Fibroblast of the aortic adventitia (primary cell): Measurements from ENCODE around the genes SYT12, CABP2 and NUDT8.

- CAGE, long polyA plus RNA = no peak
Measured at GRCh38 chr11:67022918-67023886, at the start of gene SYT12. Gene SYT12 (plus strand): TSS chr11:67023134.

DNA sequence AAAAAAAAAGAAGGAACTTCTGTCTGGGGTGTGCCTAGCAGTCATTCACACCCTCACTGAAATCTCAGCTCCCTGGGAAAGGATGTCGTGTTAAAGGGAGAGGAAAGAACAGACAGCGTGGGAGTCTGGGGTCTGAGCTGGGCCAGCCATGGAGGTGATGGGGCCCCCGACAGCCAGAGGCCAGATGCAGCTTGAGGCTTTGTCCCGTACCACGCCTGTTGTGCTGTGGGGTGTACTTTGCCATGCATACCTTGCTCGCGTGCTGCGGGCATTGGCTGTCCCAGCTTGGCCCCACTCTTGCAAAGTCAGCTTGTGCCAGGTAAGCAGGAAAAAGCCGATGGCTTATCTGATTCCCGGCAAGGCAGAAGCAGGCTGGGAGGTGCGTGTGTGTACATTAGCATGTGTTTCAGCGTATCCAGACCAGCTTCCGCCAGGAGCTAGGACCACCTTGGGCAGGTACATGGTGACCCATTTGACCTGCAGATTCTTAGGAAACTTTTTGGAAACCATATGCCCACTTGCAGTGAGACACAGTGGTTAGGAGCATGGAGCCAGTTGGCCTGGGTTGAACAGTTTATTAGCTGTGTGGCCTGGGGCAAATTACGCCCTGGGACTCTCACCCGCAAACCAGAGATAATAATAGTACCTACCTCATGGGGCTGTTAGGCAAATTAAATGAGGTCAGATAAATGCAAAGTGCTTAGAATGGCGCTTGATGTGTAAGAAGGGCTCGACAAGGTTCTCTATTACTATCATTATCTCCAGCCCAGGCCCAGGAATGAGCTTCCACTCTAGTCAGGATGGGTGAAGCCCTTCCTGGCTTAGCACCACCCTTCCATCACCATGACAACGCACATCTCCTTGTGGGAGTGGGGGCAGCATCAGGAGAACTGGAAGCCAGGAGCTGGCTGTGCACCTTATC lies 4.8 kb downstream of the SYT12 start:
- CAGE, long polyA plus RNA = no peak

DNA sequence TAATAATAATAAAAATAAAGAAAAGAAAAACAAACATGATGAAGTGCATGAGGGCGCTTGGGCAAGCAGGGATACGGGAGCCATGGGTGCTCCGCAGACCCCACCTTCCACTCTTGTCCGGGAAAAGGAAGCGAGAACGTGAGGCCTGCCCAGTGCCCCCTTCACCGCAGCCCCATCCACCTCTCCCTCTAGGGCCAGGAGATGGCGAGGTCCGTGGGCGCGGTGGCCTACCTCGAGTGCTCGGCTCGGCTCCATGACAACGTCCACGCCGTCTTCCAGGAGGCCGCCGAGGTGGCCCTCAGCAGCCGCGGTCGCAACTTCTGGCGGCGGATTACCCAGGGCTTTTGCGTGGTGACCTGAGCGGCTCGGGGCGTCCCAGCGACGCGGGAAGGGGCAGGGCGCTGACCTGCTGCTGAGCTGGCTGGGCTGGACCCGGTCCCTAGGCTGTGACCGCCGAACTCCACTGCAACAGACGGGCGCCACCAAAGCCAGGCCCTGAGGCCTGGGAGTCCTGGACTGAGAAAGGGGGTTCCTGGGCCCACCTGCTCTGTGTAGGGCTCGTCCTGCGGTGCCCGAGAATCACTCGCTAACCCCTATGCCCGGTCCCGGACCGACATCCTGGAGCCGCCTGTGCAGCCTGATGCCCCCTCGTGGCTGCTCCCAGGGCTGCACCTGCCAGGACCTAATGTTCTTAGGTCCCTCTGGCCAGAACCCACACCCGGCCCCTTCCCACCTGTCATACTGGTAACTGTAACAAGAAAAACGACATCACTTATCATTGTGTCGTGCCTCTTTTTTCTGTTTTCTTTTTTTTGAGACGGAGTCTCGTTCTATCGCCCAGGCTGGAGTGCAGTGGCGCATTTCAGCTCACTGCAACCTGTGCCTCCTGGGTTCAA lies 14.8 kb downstream of the RHOD start:
- CAGE, long polyA plus RNA = no peak

- CAGE, long polyA plus RNA = no peak
Measured at GRCh38 chr11:67120181-67120797, 1.2 kb downstream of the KDM2A start.

DNA sequence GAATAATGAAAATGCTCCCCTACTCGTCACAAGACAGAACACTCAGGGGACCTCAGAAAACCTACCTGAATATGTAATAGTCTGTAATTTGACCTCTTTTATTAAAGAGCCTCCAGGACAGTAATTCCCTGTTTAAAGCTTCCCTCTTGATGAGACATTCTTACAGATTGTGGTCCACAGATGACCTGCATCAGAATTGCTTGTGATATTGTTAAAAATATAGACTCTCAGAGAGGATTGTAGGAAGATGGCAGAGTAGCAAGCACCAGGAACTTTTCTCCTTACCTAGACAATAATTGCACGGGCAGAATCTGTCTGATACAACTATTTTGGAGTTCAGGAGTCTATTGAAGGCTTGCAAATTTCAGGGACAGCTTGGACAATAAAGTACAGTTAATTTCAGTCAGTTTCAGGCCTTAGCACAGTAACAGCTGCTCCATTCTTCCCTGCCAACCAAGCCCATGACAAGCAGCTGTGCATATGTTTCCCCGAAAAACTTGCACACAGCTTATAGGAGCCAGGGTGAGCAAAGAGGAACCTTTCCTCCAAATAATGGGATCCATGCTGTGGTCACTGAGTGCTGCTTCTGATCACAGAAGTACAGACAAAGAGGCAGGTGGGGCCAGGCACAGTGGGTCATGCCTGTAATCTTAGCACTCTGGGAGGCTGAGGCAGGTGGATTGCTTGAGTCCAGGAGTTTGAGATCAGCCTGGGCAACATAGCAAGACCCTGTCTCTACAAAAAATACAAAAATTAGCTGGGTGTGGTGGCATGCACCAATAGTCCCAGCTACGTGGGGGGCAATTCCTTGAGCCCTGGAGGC lies 64.4 kb downstream of the KDM2A start:
- CAGE, long polyA plus RNA = no peak

DNA sequence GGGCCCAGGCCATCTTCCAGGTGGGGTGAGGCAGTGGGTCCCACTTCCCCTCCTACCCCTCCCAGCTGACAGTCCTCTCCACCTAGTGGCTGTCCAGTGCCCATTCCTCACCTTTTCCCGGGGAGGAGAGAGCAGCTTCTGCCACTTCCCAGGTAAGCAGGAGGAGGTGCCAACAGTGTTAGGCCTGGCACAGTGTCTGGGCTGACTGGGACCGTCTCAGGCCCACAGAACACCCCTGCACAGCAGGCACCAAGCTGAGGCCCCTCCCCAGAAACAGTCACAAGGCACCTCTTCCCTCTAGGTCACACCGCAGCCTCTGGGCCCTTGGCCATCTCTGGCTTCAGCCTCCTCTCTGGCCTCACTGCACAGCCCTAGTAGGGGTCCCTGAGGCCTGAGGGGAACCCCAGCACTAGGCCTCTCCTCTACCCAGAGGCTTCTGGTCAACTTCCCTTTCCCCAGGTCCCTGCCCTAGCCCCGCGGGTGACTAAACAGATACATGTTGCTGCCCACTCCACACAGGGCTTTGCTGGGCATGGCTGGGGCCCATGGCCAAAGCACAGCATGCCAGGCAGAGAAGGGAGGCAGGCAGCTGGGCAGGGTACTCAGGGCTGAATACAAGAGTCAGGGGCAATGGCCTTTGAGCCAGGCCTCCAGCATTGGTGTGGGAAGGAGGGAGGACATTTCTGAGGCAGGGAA lies 2.3 kb upstream of the ANKRD13D start:
- CAGE, long polyA plus RNA = no peak

DNA sequence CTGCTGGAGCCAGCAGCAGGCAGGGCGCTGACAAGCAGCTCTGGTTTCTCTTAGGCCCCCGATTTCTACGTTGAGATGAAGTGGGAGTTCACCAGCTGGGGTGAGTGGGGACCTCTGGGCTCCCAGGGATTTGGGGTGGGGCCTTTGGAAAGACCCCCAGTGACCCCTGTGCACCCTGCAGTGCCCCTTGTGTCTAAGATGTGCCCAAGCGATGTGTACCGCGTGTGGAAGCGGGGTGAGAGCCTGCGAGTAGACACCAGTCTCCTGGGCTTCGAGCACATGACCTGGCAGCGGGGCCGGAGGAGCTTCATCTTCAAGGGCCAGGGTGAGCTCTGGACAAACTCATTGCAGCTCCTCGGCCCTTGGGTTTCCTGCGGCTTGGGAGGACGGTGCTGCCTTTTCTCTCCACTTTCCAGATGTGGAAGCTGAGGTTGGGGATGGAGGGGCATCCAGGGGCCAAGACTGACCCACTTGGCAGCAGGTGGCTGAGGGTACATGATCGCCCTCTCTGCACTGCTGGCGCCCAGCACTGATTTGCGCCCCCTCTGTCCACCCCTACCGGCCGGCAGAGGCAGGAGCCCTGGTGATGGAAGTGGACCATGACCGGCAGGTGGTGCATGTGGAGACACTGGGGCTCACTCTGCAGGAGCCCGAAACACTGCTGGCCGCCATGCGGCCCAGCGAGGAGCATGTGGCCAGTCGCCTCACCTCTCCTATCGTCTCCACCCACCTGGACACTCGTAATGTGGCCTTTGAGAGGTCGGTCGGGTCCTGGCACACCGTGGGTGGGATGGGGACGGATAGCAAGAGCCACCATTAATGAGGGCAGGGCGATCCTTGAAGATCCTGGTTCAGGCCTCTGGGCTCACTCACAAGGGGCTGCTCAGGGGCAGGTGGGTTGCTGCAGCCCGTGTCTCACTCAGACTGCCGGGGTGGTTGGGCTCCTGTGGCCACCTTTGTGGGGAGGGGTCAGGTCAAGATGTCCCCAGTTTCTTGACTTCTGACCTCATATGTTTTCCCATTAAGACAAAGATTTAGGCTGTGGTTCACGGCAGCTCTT lies 2.6 kb downstream of the ANKRD13D start:
- CAGE, long polyA plus RNA = no peak

- CAGE, long polyA plus RNA = no peak
Measured at GRCh38 chr11:67374377-67374876, 1.0 kb upstream of the CLCF1 start.

DNA sequence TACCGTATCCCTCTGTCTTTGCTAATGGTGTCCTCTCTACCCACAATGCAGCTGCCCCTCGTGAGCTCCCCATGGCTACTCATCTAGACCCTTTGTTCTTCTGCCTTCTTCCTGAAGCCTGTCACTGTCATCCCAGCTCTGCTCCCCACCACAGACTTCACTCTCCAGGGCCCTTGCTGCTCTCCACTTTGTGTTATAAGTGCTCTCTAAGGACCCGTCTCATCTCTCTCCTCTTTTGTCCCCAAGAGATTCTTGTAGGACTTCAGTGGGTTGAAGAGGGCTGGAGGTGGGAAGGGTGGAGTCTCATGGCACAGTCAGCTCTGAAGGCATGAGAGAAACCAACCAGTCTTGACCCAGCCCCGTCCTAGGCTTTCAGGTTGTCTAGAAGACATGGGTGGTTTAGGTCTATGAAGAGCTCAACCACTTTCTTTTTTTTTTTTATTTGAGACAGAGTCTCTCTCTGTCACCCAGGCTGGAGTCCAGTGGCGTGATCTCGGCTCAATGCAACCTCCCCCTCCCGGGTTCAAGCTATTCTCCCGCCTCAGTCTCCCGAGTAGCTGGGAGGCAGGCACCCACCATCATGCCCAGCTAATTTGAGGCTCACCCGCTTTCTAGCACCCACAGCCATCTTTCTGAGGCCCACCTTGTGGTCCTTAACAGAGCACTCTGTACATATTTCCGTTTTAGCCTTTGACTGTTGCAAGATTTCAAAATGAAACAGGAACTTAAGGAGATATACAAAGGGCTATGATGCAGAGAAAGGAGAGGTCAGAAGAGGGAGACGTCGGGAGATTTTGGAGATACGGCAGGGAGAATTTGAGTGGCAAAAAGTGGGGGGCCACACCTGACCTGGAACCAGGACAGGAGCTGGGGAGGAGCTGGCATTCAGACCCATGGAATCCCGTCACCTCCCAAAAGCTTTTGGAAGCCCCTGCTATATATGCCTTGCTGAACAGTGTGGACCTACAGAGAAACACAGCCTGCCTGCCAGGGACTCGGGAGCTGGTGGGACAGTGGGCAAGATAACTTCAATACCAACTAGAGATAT lies 7.7 kb upstream of the CLCF1 start:
- CAGE, long polyA plus RNA = no peak

GRCh38 chr11:67398282-67399162 lies 3.1 kb downstream of the PPP1CA start:
- CAGE, long polyA plus RNA = no peak

DNA sequence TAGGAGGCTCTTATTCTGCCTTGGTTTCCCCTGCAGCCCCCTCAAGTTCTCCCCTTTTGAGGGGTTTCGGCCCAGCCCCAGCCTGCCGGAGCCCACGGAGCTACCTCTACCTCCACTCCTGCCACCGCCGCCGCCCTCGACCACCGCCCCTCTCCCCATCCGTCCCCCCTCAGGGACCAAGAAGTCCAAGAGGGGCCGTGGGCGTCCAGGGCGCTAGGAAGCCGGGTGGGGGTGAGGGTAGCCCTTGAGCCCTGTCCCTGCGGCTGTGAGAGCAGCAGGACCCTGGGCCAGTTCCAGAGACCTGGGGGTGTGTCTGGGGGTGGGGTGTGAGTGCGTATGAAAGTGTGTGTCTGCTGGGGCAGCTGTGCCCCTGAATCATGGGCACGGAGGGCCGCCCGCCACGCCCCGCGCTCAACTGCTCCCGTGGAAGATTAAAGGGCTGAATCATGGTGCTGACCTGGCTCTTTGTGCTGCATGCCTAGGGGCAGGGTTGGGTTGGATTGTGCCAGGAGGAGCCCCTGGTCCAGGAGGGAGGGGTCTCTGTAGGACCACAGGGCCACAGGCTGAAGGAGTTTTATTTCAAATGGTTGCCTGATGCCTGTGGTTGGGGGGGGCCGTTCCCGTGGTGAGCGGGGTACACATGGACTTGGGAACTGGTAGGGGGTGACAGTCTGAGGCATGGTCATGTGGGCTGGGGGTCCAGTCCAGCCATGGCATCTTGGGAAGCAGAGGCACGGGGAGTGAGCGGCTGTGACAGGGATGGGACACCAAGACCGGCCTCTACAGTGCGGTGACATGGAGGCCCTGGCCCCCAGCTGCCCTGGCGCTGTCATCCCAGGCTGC lies 2.3 kb downstream of the PTPRCAP start:
- CAGE, long polyA plus RNA = no peak

GRCh38 chr11:67436384-67436920 lies 1.0 kb downstream of the PTPRCAP start:
- CAGE, long polyA plus RNA = no peak

DNA sequence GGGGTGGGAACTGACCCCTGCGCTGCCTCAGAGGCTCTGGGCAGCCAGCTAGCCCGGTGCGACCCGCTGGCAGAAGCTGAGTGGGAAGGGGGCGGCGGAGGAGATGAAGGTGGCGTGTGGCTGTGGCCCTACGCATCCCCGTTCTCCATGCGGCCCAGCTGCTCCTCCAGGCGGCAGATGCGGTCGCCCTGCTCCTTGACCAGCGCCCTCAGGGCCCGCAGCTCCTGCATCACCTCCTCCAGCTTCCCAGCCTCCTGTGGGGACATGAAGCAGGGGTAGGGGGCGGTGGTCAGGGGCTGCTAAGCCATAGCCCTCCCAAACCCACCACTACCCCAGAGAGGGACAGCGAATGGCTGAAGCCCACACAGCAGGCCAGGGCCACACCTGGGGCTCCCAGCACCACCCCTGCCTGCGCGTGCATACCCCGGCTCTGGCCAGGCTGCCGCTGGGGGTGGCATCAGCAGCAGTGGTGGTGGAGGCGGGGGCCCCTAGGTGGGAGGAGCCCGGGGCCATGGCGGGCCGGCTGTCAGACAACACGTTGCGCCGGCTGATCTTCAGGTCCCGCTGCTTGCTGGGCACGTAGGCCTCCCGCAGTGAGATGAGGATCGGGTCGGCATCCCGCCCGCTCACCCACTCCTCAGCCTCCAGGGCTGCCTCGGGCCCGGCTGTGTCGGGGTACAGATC lies 908 bp upstream of the PTPRCAP start:
- CAGE, long polyA plus RNA = no peak

DNA sequence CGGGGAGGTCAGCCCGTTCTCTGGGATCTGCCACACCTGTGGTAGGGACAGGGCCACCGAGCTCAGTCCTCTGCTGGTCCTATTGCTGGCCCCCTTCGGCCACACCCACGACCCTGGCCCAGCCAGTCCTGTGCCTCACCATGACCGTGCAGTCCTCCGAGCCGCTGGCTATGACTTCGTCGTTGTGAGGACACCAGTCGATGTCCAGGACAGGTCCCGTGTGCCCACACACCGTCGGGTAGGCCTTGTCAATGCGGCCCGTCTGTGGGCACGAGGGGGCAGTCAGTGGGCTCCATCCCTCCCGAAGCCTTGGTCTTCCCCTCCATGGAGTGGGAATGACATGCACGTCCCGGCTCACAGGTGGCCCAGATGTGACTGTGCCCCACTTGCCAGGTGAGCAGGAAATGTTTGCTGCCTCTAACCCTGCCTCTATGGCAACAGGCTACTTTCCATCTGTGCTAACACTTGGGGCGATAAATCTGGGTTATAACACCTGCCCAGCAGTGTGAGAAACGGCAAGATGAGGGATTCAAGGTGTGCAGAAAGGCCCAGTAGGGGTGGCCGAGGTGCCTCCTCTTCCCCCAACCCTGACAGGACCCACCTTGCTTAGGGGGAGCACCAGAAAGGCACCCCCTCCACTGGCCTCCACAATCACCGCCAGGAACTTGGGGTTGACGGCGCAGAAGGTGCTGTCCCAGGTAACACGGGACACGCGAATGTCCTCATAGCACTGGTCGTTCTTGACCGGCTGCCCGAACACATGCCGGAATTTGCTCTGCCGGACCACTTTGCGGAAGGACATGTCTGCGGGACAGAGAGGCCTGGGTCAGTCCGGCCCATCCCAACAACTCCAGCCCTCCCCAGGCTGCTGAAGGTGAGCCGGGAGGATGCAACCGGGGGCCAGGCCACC lies 1.2 kb downstream of the CORO1B start:
- CAGE, long polyA plus RNA = no peak

- CAGE, long polyA plus RNA = no peak
Measured at GRCh38 chr11:67467948-67468707, 923 bp downstream of the TMEM134 start.

DNA sequence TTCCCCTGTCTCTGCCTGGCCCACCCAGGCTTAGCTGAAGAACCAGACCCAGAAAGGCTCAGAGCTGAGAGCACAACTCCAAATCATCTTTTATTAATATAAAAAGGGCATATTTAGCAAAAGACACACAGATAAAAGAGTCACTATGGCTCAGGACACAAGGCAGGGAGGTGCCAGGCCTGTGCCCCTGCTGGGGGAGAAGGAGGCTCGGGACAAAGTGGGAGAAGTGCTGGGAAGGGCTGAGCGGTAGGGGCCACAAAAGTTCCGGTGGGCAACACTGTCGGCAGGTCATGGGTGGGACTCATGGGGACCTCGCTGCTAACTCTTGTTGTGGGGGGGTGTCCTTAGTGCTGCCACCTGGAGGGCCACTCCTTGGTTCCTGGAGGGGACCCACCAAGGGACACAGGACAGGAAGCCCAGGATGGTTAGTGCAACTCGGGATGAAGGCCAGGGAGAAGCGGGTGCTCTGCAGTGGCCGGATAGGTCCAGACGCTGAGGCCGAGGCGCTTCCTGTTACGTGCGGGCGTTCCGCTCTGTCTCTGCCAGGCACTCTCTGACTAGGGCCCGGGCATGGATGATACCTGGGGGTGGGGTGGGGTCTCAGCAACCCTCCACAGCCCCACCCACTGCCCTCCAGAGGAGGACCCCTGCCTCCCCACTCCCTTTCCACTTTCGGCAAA lies 1.4 kb downstream of the CDK2AP2 start:
- CAGE, long polyA plus RNA = no peak

DNA sequence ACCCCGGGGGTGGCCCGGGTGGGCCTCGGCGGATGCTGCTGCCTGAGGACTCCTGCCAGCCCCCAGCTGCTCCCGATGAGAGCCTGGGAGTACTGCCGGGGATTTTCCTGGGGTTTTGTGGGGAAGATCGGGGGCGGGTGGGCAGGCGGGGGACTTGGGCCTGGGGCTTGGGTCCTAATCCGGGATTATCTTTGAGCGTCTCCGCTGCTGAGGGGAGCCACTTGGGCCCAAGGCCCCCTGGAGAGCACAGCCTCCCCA lies at the start of gene CABP2:
Gene CABP2 (minus strand): TSS at position 94 of the 258 bp plus-strand sequence.
- CAGE, long polyA plus RNA = no peak

- CAGE, long polyA plus RNA = no peak
Measured at GRCh38 chr11:67609354-67609894, 2.7 kb downstream of the NDUFV1 start.

GRCh38 chr11:67619770-67620324 lies 9.9 kb downstream of the NUDT8 start:
- CAGE, long polyA plus RNA = no peak

DNA sequence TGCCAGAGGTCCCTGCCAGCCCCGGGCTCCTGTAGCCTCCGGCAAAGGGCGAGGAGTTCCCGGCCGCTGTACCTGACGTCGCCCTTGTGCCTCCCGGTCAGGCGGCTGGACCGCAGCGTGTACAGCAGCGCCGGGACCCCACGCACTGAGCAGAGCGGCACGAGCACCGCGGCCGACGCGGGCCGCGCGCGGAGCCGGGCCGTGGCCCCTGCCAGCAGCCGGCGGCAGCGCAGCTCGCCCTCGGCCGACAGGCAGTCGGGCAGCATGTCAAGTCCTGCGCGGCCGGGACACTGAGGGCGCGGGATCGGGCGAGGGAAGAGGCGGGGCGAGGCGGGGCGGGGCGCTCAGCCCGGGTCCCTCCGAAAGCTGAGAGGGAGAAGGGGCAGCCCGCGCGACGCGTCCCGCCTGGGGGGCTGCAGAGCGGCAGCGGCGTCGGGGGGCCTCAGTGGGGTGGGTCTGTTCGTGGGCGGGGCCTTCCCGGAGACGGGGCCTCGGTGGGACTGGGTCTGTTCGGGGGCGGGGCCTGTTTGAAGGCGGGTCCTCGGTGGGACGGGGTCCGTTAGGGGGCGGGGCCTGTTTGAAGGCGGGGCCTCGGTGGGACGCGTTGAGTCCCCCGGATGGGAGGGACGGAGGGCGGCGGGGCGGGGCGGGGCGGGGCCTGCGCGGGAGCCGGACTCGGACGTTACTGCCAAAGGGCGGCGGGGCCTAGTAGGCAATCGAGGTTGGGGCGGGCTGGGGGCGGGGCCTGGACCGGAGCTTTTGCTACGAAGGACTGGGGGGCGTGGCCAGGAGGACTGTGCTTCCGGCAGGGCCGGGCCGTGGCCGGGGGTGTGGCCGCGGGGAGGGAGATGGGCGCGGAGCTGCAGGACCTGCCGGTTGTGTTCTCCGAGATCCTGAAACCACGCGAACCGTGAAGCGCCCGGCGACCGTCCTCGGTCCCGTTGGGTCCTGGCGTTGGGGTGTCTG lies at the start of gene NUDT8:
Gene NUDT8 (minus strand): TSS at position 292 of the 966 bp plus-strand sequence.
- CAGE, long polyA plus RNA = no peak